Ileum (tissue), 1 donor: Measurements from ENCODE around the gene KCNMA1.

- PRO-cap: no peak
Measured at GRCh38 chr10:74819259-74819458, 7.2 kb upstream of the KAT6B start.

DNA sequence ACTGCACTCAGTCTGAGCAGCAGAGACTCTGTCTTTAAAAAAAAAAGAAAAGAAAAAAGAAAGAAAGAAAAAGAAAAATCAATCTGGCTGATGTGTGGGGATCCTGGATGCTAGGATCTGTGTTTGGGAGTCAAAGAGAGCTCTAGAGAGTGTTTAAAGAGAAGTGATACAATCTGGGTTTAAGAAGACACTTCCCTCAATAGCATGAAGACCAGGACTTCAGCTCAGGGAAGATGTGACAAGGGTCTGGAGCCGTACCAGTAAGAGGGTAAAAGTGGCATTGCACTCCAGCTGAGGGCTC is 27.4 kb downstream of the DUSP29 start:
- PRO-cap: no peak

DNA sequence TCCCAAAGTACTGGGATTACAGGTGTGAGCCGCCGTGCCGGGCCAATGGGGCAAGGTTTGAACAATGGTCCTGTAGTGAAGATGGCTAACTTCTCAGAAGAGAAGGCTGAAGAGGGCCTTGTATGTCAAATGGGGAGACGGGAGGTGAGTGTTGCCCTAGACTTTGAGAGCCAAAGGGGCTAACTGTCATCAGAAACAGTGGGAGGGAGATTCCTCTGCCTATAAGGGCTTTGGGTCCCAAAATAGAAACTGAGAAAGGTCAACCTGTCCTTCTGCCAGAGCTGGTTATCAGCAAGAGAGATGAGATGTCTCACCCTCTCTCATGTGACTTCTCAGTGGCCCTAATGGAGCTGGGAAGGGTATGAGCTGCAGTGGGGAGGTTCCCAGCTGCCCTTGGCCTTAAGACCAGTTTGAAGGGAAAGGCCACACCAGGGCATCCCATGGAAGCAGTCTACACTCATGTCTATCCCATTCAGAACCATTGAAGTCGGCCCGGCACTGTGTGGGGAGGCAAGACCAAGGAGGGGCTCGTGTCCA is 1.3 kb upstream of the SAMD8 start:
- PRO-cap: no peak

DNA sequence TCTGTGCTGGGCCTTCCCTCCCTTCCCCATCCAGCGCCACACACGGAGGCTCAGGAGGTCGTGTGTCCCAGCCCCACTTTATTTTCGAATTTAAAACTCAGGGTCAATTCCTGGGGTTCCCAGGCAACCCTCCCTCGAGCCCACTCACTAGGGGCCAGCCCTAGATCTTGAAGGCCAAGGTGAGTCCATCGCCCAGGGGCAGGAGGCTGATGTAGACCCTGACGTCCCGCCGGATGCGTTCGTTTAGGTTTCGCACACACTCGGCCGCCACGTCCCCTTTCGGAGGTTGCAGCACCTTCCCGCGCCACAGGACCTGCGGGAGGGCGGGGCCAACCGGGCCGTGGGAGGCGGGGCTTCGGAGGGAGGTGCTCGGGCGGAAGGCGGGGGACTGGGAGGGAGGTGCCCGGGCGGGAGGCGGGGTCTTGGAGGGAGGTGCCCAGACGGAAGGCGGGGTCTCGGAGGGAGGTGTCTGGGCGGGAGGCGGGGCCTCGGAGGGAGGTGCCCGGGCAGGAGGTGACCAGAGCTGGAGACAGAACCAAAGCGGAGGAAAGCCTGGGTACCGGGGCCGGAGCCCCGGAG is 1.8 kb downstream of the COMTD1 start:
- PRO-cap: bidirectional peak, plus-strand start at position 532 of the sequence, minus-strand start at position 281 of the sequence

DNA sequence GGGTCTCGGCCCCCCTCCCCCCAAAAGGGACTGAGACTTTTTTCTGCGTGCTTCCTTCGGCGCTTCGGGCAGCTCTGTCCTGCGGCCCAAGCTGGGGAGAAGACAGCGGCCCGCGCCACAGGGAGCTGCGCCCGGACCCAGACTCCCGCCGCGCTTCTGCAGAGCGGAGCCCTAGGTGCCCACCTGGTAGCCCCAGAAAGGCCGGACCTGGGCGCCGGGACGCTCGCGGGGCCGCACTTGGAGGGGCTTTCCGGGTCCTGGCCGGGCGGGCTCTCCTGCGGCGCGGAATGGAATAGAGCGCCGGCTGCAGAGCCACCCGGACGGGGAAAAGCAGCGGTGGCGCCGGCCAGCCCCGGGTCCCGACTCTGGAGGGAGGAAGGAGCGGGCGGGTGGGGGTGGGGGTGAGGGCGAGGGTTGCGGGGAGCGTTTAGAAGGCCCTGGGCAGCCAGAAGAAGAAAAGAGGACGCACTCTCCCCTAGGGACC is 4.7 kb downstream of the ZNF503 start:
- PRO-cap: bidirectional peak, plus-strand start at position 140 of the sequence, minus-strand start at position 147 of the sequence; unidirectional peak, minus-strand start at position 367 of the sequence

GRCh38 chr10:75397310-75397622 is 4.3 kb downstream of the ZNF503 start:
- PRO-cap: no peak

DNA sequence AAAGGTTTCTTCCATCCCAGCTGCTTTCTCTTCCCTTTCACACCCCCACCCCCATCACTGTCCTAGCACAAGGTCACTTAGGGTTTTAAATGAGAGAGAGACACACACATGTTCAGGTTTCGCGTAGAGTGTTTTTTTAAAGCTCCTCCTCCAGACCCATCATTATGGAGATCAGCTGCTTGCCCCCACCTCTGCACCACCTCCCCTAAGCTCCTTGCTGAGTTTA is 18.6 kb downstream of the LRMDA start:
- PRO-cap: no peak

GRCh38 chr10:75511153-75511914 is 79.9 kb downstream of the LRMDA start:
- PRO-cap: no peak

DNA sequence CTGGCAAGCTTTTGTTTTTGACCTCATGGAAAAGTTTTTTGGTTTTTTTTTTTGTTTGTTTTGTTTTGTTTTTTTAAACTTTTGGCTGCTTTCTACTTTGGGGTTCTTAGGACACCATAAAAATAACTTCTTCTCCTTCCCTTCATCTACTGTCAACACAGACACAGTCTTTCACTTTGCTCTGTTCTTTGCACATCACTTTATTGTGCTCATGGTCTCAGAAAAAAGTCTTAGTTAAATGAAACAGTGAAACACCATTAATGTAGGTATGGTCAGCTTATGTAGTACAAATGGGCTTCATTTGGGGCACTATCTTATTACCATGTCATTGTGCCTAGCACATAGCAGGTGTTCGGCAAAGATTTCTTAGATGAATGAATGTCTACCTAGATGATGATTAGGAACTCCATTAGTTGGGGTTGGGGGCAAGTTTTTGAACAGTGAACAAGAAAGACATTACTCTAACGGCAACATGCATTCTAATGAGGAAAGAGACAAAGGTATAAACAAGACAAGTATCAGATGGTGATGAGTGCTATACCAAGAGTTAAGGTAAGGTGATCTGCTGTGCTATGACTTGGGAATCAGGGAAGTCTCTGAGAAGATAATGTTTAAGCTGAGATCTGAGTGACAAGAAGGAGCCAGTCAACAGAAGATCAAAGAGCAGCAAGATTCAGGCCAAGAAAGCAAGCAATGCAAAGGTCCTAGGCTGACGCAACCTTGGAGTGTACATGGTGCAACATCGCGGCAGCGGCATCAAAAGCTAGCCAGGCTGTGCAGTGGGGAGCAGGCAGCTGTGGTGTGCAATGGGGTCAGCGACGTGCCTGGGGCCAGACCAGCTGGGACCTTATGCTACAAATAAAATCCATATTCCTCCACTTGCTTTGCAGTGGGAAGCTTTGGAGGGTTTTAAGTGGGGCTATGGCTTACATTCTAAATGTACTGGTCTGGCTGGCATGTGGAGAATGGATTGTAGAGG is 323.9 kb downstream of the LRMDA start:
- PRO-cap: no peak

DNA sequence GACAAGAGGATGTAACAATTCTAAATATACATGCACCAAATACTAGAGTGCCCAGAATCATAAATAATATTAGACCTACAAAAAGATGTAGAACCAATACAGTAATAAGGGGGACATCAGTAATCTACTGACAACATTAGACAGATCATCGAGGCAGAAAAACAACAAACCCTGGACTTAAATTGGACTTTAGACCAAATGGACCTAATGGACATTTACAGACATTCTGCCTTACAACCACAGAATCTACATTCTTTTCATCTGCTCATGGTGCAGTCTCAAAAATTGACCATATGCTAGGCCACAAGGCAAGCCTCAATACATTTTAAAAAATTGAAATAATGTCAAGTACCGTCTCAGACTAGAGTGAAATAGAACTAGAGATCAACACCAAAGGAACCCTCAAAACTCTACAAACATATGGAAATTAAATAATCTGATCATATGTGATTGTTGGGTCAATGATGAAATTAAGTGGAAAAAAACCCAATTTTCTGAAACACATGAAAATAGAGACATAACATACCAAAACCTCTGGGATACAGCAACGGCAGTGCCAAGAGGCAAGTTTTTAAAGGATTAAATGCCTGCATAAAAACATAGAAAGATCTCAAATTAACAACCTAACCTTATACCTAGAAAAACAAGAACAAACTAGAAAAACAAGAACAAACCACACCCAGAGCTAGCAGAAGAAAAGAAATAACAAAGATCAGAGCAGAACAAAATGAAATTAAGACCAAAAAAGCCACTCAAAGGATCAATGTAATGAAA is 388.7 kb downstream of the LRMDA start:
- PRO-cap: no peak

DNA sequence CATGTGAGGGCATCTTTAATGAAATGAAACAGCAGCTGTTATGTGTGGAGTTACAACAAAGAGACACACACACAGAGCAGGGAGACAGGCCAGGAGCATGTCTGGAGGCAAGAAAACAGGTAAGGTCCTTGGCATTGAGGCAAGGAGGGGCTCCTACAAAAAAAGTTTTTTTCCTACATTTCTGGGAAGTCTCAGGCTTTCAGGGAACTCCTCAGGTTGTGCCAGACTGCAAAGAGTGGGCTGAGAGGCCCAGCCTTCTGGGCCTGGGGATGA is 571.1 kb downstream of the LRMDA start:
- PRO-cap: no peak

- PRO-cap: no peak
Measured at GRCh38 chr10:76034678-76035756, 603.6 kb downstream of the LRMDA start.

DNA sequence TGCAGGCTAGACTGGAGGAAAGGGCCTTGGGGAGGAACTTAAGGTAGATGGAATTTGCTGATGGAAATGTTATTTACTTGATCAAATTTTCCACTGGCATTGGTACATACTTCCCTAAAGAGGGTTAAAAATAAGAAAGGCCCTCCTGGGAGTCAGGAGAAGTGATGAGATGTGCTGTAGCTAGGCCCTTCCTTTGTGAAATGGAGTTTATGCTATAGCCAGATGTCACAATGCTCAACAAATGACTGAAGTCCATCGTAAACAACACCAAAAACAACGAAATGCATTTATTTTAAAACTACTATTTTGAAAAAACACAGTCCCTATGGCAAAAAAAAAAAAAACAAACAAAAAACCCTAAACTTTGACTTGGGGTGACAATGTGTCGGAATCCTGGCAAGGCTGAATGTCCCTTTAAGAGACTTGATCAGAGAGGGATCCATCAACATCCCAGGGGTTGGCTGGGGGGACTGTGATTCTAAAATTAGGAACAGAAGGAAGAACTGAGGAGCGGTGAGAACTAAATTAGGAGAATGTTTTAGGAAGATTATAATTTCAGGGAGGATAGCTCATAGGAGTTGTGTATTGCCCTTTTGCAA is 706.1 kb downstream of the LRMDA start:
- PRO-cap: no peak

DNA sequence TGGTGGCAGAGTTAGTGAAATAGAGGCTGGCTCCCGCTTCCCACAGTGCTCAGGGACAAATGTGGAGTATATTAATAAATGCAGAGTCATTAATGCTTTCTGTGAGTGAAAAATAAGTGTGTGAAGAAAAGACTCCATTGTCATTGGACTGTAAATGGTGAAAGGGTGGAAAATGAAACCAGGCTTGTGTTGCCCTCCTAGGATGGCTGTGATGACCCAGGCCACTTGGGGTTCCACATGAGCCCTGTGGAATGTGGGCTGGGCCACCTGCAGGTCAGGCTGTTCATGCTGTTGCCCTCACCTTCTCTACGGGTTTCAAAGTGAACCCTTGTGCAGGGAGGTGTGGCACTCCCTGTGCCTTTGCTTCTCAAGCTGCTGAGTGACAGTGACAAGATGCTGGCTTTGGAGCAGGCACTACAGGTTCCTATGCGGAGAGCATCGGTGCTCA is 1004.8 kb downstream of the LRMDA start:
- PRO-cap: no peak

DNA sequence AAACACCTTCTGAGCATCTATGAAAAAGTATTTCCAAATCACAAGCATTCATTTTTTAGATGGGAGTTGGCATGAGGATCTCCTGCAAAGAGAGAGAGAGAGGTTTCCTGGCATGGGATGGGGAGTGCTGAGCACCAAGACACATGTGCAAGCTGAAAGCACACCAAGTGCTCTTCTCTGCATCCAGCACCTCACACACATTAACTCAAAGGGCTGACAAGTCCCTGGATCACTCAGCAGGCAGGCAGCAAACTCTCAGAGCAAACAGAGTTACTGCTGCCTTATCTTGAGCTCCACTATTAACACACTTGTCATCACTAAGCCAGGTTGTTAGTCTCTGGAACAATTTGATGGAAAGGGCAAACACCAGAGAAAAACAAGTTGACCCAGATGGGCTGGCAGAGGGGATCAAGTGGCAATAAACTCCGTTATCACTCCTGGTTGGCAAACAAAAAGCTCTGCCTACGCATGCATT is 350.0 kb downstream of the KCNMA1 start:
- PRO-cap: no peak

DNA sequence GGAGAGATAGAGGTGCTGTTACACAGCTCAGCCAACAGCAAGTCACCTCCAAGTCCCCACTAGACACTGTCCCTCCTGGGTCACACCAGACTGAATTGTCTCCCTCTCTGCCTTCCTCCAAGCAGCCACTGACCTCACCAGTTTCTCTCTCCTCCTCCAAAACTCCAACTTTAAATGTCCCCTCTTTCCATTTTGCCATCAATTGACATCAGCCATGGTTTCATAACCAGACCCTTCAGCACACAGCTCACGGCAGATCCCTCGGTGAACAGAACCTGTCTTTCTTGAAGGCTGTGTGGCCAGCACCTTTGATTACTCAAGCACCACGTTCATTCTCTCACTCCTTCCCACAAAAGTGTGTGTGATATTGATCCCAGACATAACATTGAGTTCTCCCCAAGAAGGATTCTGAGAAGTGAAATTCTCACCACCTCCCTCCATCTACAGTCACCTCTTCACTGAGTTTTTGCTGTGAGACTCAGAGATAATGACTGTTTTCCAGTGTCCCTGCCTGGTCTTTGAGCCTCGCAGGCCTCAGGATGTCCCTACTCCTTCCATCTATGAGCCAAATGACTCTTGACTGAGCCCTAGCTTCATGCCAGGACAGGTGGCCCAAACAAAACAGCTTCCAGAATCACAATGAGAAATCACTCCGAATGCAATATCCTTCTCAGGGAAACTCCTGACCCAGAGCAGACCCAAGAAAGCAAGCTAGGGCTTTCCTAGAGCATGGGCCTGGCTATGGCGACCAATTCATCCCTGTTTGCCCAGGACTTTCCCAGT is 235.2 kb downstream of the KCNMA1 start:
- PRO-cap: no peak

DNA sequence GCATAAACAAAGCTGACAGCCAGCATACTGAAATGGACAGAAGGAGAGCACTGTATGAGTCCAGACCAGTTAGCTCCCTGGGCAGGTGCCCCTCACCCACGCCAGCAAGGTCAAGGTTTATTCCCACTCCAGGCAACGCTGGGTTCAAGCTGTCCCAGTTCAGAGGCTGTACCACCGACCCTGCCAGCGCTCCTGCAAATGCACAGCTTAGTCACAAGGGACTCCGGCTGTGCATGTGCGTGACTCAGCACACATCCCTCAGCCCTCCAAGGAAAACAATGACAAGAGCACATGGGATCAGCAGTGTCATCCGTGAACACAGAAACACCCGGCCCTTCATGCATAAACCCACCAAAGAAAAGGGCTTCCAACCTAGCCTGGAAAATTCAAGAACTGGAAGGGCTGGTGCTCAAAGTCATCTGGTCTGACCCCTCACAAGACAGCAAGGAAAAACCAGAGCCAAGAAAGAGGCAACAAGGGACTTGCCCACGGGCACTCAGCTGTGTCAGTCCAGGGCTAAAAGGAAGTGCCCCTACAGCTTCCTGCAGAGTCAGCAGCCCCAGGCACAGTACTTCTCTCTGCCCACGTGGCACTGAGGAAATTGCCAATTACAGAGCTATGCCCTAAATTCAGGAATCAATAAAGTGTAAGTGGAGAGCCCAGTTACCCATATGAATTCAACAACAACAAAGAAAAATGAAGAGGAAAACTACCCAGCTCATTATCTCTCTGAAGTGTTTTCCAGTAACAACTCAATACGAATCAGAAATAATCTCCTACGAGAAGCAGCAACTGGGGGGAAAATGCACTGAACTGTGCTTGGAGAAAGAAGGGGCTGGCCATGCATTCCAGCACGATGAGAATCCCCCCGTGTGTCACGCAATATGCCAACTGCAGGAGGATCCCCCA is 106.0 kb downstream of the KCNMA1 start:
- PRO-cap: no peak

DNA sequence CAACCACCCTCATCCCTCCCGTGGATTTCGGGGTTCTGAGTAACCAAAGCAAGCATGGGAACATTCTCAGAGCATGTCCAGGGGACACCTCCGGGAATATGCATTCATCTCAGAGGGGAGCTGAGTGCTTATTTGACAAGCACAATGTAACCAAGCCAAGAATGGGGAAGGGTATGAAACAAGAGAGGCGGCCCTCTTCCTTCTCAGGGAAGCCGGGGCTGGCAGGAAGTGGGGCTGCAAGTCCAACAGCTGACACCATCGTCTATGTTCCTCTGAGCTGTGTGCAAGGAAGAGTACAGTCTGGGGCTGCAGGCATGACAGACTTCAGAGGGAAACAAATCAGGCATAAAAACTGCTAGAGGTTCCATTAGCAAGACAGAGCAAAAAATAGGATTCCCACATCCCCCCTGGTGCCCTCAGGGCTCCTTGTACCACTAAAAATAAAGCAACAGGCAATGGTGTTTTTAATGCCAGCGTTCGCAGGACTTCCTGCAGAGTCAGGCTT is 34.8 kb downstream of the KCNMA1 start:
- PRO-cap: no peak

DNA sequence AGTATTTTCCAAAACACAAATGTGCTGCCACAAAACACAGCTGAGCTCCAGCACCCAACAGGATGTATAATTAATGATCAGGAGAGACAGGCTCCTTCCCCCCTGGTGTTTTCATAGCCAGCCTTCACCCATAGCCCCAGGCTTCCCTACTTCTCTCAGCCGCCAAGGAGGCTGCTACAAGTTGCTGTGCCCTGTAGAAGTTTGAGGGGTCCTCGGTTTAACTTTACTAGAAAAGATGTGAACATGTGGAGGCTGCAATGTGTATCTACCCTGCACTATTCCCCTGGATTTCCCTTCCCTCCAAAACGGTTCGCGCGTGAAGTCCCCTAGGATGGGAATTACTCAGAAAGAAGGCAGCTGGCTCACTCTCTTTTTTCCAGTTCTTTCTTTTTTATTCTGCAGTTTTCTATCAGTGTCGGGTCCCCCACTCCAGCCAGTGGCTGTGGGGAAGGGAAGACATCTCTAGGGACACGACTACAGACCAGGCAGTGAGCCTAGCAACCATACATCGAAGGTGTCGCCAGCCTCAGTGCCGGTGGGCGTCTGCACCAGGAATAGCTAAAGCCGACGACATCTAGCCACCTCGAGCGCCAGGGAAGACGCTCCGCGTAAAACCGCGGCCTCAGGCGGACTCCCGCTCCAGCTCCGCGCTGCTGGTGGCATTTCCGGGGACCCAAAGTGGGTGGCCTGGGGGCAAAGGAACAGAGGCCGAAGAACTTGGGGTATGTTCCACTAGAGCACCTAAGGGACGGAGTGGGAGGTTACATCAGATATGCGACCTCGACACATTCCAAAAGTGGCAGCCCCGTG is 1.6 kb downstream of the KCNMA1 start:
- PRO-cap: no peak

- PRO-cap: bidirectional peak, plus-strand start at chr10:77637862, minus-strand start at chr10:77637637
Measured at GRCh38 chr10:77637108-77638172, at the start of gene KCNMA1. TSS of gene KCNMA1 (minus strand) at chr10:77637808.